A549 (cell line): ENCODE measurements around the gene APC2.

- PRO-cap, result no peak
CAGE:
- cytosol, long polyA plus RNA, result no peak
- long polyA plus RNA, result no peak
- nucleus, long polyA plus RNA, result no peak
Measured at GRCh38 chr19:1254730-1255740, 6.7 kb downstream of the MIDN start.

DNA sequence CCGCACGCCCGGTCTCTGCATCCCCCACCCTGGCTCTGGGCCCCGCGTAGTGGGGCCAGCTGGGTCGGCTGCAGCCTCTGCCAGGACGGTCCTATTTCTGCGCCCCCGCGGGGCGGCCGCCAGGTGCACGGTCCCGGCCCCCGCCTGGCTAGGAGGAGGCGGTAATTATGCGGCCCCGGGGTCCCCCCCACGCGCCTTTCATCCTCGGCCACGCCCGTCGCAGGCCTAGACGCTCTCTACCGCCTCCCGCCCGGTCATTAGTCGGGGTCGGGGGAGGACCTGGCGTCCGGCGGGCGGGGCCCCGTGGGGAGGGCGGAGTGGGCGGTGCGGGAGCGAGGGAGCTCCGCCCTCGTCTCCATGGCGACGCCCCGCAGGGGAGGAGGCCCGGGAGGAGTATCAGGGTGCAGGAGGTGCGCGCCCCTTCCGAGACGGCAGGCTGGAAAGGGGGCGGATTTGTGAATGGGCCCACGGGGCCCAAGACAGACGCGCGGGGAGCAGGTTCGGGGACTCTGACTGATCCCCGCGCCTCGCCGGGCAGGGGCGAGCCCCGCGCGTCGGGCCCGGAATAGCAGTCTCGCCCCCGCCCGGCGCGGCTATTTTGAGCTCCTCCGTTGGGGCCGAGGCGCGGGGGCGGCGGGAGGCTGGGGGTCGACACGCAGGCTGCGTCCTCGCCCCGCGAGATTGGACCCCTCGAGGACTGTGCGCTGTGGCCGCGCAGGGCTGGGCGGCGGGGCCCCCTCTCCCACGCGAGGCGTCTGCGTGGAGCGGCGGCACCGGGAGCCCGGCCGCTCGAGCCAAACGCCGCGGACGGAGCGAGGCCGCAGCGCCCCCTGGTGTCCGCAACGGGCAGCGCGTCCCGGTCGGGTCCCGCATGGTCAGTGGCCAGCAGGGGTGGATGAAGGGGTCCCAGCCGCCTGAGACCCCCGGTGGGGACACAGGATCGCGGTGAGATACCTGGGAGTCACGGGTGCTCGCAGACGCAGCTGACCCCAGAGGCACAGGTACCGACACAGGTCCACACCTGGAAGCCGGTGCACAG is 2.5 kb upstream of the CIRBP start:
- PRO-cap, result no peak
CAGE:
- cytosol, long polyA plus RNA, result no peak
- long polyA plus RNA, result no peak
- nucleus, long polyA plus RNA, result no peak

- PRO-cap, result no peak
CAGE:
- cytosol, long polyA plus RNA, result no peak
- long polyA plus RNA, result no peak
- nucleus, long polyA plus RNA, result no peak
Measured at GRCh38 chr19:1267331-1267522, 1.9 kb upstream of the CIRBP start.

GRCh38 chr19:1277094-1277427 is 1.7 kb downstream of the FAM174C start:
- PRO-cap, result no peak
CAGE:
- cytosol, long polyA plus RNA, result no peak
- long polyA plus RNA, result no peak
- nucleus, long polyA plus RNA, result no peak

DNA sequence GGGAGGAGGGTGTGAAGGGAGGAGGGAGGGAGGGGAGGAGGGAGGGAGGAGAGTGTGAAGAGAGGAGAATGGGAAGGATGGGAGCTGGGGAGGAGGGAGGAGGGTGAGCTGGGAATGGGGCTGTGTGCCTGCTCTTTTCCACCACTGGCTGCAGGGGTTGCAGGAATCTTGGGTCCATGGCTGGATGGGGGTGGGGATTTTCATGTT is 3.1 kb upstream of the EFNA2 start:
- PRO-cap, result no peak
CAGE:
- cytosol, long polyA plus RNA, result no peak
- long polyA plus RNA, result no peak
- nucleus, long polyA plus RNA, result no peak

- PRO-cap, result no peak
CAGE:
- cytosol, long polyA plus RNA, result no peak
- long polyA plus RNA, result no peak
- nucleus, long polyA plus RNA, result no peak
Measured at GRCh38 chr19:1307196-1307390, 21.4 kb downstream of the EFNA2 start.

DNA sequence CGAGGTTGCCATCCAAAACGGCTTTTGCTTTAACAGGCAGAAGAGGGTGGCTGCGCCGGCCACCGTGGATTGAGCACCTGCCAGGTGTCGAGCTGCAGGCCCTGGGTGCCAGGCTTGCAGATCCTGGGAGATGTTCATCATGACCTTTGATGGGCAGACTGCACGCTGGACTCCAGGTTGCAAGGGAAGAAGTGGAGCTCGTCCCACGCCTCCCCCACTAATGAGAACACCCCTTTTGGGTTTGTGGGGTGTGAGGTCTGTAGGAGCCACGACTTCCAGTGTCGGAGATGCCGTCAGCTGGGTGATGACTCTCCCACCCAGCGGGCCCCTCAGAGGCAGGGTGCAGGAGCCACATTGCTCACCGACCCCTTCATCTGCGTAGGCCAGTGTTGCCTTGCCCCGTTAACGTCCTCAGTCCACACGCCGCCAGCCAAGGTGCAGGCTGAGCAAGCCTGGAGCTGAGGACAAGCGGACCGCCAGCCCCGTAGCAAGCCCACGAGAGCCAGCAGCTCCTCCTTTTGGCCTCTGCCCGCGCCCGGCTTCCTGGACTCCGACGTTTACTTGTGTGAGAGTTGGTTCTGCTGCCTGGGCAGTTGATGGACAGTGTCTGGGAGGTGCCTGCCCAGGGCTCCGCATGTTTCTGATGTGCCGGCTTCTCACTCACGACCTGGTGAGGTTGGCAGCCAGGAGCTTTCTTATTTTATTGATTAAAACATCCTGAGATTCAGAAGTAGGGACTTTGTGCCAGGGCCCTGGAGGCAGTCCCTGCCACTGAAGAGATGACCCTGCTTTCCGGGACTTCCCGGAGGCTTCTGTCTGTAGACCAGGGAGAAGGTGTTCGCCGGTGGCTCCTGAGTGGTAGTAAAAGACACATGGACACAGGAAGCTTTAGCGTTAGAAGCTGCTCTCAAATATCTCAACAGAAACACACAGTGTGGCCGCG is 5.6 kb downstream of the DAZAP1 start:
- PRO-cap, result no peak
CAGE:
- cytosol, long polyA plus RNA, result no peak
- long polyA plus RNA, result no peak
- nucleus, long polyA plus RNA, result no peak

DNA sequence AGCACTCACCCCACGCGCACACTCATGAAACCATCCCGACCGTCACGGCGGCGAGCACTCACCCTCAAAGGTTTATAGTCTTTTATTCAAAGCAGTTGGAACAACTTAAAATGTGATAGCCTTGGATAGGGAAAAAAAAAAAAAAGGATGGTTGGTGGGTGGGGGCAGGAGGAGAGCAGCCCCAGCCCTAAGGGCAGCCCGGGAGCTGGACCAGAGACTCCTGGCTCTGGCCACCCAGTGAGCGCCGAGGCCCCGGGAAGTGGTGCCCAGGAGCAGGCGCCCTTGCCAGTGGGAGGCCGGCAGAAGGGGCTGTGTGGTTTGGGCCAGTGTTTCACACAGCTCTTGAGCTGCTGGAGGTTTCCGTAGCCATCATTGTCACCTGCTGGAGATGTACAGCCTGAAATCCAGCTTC is 13.0 kb downstream of the DAZAP1 start:
- PRO-cap, result no peak
CAGE:
- cytosol, long polyA plus RNA, result no peak
- long polyA plus RNA, result no peak
- nucleus, long polyA plus RNA, result no peak

DNA sequence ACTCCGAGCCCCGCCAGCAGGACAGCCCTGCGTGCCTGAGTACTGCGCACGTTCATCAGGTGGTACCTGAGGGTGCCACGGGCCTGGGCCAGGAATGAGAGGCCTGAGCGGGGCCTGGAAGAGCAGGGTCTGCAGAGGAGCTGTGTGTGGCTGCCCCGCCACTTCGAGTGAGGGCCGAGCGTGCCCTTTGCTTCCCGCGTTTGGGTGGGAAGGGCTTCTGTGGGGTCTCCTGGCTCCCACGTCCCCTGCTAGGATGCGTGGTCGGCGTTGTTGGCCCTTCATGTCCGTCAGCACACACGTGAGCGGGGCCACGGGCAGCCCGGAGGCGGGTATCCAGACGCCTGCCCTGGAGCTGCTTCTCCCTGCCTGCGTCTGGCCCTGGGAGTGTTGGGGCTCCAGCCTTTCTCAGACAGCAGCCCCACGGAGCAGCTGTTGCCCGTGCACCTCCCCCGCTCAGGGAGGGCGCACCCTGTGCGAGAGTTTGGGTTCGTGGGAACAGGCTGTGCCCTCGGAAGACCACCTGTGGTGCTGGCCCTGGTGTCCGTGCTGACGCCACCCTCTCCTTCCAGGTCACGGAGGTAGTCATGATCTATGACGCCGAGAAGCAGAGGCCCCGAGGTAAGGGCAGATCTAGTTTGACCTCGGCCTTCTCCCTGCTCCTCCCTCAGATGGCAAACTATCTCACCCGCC is 14.5 kb downstream of the DAZAP1 start:
- PRO-cap, result no peak
CAGE:
- cytosol, long polyA plus RNA, result no peak
- long polyA plus RNA, result no peak
- nucleus, long polyA plus RNA, result no peak

DNA sequence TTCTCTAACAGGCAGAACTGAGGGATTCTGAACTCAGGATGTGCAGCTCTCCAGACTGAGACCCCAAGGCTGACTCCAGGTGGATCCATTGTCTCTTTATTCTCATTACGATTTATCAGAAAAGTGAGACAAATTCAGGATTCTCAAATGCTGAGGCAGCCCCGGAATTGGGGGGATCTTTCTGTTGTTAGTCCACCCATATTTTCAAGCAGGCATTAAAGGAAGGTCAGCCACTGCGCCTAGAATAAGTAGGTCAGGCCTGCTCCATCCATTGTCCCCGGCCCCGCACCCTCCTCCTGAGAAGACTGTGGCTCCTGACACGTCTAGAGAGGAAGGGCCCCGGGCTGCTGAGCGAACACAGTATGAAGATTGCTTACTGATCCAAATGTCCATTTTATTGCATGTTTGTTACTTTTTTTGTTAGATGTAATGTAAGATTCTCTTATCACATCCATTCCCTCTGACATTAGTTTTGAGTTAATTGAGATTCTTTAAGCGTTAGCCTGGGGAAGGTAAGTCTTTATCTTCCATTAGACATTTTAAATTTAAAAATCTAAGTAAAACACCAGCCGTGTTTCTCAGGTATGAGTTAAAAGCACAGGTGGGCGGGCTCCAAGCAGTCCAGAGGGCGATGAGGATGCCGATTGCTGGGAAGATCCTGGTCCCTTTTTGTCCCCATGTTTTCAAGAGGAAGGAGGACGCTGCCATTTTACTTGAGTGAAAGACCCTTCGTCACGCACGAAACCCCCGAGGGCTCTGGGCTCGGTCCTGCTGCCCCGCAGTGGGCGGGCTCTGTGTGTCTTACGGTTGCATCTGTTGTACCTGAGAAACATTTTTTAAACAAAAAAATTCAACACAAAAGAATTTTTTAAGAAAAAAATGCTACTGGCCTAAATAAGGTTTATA is 10.1 kb upstream of the RPS15 start:
- PRO-cap, result no peak
CAGE:
- cytosol, long polyA plus RNA, result no peak
- long polyA plus RNA, result no peak
- nucleus, long polyA plus RNA, result no peak

GRCh38 chr19:1443858-1444599 is 5.8 kb downstream of the RPS15 start:
- PRO-cap, result no peak
CAGE:
- cytosol, long polyA plus RNA, result no peak
- long polyA plus RNA, result no peak
- nucleus, long polyA plus RNA, result no peak

DNA sequence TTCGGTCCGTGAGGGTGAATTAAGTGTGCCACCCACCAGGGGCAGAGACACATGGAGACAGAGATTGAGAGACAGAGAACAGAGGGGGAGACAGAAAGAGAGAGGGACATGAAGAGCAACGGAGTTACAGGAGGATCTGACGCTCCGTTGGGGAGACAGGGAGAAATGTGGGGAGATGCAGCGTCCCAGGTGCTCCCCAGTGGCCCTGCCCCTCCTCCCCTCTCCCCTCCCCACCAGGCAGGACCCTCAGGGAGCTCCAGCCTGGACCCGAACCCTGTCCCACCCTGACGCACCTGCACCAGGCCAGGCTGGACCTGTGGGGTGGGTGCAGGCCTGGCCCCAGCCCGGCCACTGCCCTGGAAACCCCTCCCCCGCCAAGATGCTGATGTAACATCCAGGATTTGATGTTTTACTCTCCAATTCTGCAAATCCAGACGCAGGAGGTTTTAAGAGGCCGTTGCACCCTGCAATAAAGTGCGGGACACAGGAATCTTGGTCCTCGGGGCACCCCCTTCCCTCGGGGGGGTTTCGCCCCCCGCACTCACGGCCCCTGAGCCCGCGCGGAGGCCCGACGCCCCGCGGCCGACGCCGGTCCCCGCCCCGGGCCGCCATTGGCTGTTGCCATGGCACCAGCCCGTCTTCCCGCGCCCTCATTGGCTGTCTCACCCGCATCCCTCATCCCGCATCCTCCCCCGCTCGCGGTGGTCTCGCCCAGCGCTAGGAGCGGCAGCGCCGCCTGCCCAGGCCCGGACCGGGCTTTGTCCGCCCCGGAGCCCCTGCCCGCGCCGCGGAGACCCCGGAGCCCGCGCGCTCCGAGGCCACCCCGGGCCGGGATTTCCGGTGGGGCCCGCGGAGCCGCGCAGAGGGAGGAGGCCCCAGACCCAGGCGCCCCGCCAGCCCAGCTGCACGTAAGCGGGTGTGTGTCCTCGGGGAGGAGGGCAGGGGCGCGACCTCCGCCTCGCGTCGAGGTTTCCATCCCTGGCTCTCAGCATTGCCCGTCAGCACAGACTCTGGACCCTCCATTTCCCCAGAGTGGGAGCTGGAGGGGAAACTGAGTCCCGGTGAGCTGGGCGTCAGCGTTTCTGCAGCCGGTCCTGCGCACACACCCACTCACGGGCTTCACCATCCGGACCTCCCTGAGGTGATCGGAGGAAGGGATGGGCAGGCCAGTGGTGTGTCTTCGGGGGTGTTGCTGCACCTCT is at the start of gene APC2:
TSS of gene APC2 (plus strand) at position 699 of the 1,202 bp plus-strand sequence.
- PRO-cap, result no peak
CAGE:
- cytosol, long polyA plus RNA, result no peak
- long polyA plus RNA, result no peak
- nucleus, long polyA plus RNA, result no peak

GRCh38 chr19:1554620-1555563 is 13.2 kb downstream of the MEX3D start:
- PRO-cap, result no peak
CAGE:
- cytosol, long polyA plus RNA, result no peak
- long polyA plus RNA, result no peak
- nucleus, long polyA plus RNA, result no peak

DNA sequence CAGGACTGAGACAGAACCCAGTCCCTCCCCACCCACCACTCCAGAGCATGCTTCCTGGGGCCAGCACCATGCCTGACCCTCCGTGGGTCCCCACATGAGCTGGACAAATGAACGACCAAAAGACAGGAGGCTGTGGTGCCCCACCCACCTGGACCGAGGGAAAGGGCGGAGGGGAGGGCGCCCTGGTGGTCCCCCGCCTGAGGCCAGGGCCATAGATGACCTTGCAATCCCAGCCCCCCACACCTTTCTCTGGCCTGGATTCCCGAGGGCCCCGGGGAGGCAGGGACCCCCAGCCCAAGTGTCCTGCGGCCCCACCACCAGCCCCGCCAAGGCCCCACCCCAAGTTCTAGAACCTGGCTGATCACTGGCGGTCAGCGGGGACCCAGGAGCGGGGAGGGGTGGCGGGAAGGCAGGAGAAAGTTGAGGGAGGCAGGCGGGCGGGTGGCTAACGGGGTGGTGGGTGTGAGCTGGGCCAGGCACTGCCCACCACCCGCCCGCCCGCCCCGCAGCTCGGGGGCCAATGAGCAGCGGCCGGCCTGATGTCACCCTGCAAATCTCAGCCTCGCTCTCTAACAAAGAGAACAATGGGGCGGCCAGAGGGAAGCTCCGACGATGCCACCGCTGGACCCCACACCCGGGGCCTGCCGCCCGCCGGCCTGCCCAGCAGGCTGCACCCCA is 1.8 kb downstream of the MEX3D start:
- PRO-cap, result no peak
CAGE:
- cytosol, long polyA plus RNA, result no peak
- long polyA plus RNA, result no peak
- nucleus, long polyA plus RNA, result no peak

GRCh38 chr19:1577375-1577949 is 9.3 kb upstream of the MEX3D start:
- PRO-cap, result no peak
CAGE:
- cytosol, long polyA plus RNA, result no peak
- long polyA plus RNA, result no peak
- nucleus, long polyA plus RNA, result no peak

DNA sequence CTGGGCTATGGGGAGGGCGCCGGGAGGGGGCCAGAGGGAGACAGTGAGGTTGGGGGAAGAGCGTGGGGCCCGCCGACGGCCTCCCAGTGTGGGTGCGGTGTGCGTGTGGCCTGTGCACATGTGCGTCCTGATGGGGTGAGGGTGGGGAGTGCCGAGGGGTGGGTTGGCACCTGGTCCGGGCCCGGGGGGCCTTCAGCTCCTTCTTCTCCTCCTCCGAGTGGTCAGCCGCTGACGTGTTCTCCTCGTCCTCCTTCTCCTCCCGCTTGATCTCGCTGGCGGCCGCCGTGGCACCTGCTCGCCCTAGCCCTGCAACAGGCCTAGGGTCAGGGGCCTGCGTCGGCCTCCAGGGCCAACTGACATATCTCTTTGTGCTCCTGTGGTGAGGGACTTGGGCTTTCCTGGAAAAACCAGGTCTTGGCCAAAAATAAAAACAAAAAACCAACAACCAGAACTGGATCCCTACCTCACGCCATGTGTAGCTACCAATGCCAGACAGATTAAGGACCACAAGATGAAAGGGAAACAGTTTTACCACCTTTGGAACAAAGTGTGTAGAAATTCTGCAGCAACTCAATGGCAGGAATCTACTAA is 10.3 kb upstream of the UQCR11 start:
- PRO-cap, result no peak
CAGE:
- cytosol, long polyA plus RNA, result no peak
- long polyA plus RNA, result no peak
- nucleus, long polyA plus RNA, result no peak

- PRO-cap, result no peak
CAGE:
- cytosol, long polyA plus RNA, result no peak
- long polyA plus RNA, result no peak
- nucleus, long polyA plus RNA, result no peak
Measured at GRCh38 chr19:1648705-1649777, 3.4 kb downstream of the TCF3 start.

DNA sequence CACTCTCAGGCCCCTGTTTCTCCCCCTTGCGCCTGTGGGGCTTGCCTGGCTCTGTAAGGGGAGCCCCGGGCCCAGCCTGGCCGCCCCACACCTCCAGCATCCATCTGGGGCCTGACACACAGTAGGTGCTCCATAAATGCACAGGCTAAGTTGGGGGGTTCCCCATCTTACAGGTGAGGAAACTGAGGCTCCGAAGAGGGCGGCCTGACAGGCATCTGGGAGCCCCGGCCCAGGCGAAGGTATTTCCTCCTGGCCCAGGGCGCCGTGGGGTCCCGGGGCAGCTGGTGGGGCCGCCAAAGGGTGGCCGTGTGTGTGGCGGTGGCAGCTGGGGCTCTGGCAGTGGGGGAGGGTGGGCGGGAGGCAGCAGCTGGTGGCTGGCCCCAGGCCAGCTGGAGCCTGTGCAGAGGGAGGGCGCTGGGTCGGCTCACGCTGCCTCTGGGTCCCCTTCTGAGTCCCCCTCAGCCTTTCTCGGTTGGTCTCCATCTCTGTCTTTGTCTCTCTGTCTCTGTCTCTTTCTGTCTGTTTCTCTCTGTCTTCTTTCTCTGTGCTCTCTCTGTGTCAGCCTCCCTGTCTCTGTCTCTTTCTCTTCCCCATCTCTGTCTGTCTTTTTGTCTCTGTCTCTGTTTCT is 15.2 kb upstream of the TCF3 start:
- PRO-cap, result no peak
CAGE:
- cytosol, long polyA plus RNA, result no peak
- long polyA plus RNA, result no peak
- nucleus, long polyA plus RNA, result no peak

DNA sequence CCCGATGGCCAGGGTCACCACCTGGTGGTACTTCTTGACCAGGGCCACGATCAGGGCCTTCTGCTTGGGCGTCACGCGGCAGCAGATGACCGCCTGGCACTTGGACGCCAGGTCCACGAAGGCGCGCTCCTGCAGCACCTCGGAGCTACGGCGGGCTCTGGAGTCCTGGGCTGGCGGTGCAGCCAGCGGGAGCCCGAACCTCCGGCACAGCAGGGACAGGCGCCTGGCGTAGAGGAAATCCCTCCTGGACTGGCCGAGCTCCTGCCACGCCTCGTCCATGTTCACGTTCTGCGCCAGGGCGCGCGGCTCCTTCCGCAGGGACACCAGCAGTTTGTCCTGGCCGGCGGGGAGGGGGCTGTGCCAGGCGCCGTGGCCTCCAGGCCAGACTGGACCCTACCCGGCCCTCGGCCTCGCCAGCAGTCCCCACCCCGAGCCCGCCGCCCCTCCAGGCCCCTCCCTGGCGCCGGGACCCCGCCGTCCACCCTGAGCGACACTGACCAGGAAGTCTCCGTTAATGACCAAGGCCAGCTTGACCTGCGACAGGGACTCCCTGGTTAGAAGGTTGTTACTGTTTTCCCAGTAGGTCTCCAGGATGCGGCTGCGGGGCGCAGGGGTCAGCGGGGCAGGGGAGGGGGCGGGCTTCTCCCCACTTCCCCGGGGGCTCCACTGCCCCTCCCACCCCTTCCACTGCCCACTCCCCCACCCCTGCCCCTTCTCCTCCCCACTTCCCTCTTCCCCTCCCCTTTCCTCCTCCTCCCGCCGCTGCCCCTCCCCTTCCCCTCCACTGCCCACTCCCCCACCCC is 22.5 kb downstream of the ATP8B3 start:
- PRO-cap, result no peak
CAGE:
- cytosol, long polyA plus RNA, result no peak
- long polyA plus RNA, result no peak
- nucleus, long polyA plus RNA, result no peak

GRCh38 chr19:1790654-1791143 is 21.4 kb downstream of the ATP8B3 start:
- PRO-cap, result no peak
CAGE:
- cytosol, long polyA plus RNA, result no peak
- long polyA plus RNA, result no peak
- nucleus, long polyA plus RNA, result no peak